Skin of body (tissue), 2 donors: ENCODE measurements around a stretch of chr9.

DNA sequence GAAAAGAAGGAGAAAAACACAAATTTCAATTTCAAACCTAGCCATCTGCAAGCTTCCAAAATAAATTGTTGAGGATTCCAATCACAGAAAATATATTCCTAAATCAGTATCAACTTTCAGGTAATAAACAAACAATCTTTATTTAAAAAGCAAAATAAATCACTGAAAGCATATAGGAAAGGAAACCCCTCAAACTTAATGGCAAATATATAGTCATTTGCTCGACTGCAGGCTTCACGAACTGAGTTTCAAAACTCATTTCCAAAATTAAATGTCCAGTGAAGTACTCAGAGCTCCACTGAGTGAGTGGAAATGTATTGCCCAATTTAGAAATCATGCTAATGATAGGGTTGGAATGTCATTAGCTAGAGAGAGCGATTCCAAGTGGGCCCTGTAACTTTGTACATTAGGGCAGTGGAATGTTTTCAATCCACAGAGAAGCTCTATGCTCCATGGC lies 182.9 kb upstream of the RASEF start:
- RAMPAGE, long total RNA: no peak

GRCh38 chr9:83327172-83327577 lies 211.0 kb downstream of the FRMD3 start:
- RAMPAGE, long total RNA: no peak

DNA sequence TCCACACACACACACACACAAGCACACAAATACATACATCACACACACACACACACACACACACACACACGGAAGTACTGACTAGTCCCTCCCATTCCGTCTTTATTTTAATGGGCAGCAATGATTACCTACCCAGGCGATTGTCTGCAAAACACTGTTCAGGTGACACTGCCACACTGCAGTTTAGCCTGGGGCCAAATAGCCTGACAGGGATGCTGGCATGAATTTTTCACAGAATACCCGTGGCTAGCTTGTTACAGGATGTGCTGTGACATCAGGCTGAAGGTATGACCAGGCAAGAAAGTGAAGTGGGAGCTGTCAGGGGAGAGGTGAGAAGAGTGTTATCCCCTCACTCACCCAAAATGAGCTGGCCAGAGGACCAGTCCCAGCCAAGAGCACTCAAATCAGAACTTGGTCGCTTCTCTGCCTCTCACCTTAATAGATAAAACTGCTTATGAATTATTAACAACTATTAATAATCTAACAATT lies 86.8 kb downstream of the FRMD3 start:
- RAMPAGE, long total RNA: no peak

DNA sequence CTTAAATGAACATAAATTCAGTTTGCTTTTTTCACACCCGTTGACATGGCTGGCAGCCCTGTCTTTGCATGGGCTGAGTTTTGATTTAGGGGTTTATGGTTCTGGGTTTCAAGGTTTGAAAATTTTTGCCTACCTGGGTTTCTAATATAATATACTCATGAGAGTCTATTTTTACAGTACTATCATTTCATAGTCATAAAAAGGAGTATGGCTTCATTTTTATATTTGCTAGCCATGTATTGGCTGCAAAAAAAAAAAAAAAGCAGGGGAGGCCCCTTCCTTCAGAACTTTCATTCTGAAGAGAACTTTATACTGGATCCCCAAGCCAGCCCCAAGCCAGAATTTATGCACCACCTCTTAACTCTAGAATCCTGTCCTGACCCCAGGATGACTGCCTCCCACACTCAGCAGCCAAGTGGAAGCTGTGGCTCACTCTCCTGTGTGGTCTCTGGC lies 19.4 kb downstream of the IDNK start:
- RAMPAGE, long total RNA: no peak

- RAMPAGE, long total RNA: no peak
Measured at GRCh38 chr9:83669886-83670314, 37.9 kb downstream of the UBQLN1 start.

DNA sequence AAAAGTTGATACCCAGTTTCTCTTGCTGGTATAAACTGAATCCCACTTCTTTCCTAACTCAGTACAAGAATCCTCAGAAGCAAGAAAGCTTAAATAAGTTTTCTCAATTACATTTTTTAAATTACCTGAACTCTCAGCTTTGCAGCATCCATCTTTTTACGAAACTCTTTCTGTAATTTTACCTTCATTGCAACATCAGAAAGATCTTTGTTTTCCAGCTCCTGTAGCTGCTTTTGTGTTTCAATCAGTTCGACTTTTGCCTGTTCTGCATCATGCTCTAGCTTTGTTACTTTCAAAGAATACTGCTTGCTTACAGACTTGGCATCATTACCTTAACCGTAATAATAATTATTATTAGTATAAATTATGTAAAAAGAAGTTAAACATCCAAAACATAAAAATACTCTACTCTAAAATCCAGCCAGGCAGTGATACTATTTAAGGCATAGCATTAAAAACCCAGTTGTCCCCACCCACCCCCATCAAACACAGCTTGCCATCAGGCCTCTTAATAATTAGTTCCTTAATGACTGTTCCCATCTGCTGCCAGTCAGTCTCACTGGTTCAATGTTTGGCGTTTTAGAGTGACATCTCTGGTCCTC lies 37.4 kb downstream of the KIF27 start:
- RAMPAGE, long total RNA: no peak

GRCh38 chr9:83976000-83976650 lies 3.9 kb downstream of the HNRNPK start:
- RAMPAGE, long total RNA: no peak

DNA sequence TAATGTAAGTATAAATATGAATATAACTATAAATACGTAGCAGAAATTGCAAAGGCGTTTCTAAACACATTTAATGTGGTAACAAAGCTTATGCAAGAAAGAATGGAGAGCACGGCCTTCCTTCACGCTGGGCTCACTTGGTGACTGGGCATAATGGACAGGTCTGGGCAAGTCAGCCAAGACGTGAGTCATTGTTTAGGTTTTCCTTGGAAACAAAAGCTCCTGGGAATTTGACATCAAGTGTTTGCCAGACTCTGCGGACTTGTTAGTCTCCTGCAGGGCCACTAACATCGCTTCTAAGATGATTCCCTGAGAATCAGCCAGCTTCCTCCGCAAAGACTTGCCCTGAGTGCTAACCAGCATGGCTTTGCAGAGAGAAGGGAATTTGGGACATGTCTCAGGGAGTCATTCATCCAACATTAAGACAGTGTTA lies 182.4 kb downstream of the NTRK2 start:
- RAMPAGE, long total RNA: no peak

DNA sequence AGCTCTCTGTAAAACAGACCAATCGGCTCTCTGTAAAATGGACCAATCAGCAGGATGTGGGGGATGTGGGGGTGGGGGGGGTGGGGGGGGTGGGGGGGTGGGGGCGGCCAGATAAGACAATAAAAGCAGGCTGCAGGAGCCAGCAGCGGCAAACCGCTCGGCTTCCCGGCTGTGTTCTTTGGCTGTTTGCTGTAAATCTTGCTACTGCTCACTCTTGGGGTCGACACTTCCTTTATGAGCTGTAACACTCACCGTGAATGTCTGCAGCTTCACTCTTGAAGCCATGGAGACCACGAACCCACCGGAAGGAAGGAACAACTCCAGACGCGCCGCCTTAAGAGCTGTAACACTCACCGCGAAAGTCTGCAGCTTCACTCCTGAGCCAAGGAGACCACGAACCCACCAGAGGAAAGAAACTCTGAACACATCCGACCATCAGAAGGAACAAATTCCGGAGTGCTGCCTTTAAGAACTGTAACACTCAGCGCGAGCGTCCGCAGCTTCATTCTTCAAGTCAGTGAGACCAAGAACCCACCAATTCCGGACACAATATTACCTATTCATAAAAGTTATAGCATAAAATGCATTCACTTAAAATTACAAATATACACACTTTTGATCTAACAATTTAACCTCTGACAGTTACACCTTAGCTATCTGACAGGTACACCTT lies 451.7 kb downstream of the AGTPBP1 start:
- RAMPAGE, long total RNA: no peak

GRCh38 chr9:86062776-86063589 lies 36.4 kb downstream of the GOLM1 start:
- RAMPAGE, long total RNA: no peak

DNA sequence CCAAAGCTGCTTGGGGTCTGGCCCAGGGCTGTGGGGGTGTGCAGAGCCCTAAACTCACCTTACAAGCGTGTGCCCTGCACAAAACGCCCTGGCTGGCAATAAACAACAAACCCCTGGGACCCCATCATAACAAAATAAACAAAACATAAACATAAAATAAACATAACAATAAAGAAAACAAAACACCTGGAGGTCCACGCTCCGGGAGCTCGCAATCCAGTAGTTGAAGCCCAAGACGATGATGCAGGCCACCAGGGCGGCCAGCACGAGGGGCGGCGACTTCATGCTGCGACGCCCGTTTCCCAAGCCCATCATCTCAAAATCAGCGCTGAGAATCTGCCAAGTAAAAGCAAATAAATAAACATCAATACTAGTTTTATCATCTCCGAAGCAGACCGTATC lies 20.4 kb downstream of the GOLM1 start:
- RAMPAGE, long total RNA: no peak

- RAMPAGE, long total RNA: no peak
Measured at GRCh38 chr9:86246690-86247305, 12.7 kb downstream of the C9orf153 start.

DNA sequence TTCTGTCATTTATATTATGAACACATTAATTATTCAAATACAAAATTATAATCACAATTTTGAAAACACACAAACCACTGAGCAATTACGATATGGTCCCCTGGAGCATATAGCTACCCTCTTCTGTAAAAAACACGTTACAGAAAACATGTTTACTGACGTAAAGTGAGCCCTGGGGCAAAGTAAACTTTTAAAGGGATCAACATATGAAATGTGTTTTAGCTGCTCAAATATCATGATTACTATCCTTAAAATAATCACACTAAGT lies 2.0 kb downstream of the TUT7 start:
- RAMPAGE, long total RNA: no peak

DNA sequence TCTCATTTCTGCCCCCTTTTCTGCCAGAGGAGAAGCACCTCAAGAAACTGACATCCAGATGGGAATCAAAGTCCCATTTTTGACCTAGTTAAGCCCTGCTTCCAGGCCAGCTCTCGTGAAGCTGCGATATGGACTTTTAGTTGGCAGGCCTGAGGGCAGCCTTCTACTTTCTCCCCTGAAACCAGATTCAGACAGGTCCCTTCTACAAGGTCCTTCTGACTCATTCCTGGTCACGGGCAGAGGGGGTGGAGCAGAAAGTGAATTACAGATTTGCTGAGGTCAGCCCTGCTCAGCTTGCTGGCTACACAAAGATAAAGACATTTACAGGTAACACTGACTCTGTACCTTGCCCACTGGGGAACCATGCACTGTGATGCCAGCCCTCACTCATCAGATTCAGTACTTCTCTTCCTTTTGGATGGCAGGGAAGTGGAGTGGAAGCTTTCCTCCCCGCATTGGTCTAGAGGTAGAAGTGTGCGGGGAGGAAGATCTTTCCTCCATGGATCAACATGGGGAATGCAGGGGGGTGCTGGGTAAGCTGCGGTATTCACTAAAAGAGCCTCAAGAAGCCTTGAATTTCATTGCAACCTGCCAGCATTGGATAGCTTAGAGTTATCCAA lies 52.9 kb upstream of the TUT7 start:
- RAMPAGE, long total RNA: no peak

- RAMPAGE, long total RNA: no peak
Measured at GRCh38 chr9:86584416-86584697, 230.1 kb upstream of the TUT7 start.

- RAMPAGE, long total RNA: no peak
Measured at GRCh38 chr9:86721696-86722452, 225.4 kb downstream of the GAS1 start.

- RAMPAGE, long total RNA: no peak
Measured at GRCh38 chr9:86893718-86894236, 53.5 kb downstream of the GAS1 start.

- RAMPAGE, long total RNA: no peak
Measured at GRCh38 chr9:86983401-86984248, 36.3 kb upstream of the GAS1 start.

DNA sequence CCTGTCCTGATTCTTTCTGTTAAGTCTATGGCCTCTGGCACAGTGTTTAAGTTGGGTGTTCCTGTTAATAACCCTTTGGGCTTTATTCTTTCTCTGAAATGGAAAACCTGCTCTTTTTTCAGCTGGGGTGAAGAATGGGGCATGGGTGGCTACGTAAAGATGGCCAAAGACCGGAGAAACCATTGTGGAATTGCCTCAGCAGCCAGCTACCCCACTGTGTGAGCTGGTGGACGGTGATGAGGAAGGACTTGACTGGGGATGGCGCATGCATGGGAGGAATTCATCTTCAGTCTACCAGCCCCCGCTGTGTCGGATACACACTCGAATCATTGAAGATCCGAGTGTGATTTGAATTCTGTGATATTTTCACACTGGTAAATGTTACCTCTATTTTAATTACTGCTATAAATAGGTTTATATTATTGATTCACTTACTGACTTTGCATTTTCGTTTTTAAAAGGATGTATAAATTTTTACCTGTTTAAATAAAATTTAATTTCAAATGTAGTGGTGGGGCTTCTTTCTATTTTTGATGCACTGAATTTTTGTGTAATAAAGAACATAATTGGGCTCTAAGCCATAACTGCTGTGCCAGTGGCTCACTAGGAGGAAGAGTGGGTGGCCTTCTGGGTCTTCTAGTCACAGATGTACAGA lies 5.1 kb downstream of the CTSL start:
- RAMPAGE, long total RNA: no peak

- RAMPAGE, long total RNA: no peak
Measured at GRCh38 chr9:87771258-87771589, 45.3 kb downstream of the CTSL start.